Zone of skin (tissue), 1 donor: ENCODE measurements around the genes ZNF683, ARID1A and ZDHHC18.

DNA sequence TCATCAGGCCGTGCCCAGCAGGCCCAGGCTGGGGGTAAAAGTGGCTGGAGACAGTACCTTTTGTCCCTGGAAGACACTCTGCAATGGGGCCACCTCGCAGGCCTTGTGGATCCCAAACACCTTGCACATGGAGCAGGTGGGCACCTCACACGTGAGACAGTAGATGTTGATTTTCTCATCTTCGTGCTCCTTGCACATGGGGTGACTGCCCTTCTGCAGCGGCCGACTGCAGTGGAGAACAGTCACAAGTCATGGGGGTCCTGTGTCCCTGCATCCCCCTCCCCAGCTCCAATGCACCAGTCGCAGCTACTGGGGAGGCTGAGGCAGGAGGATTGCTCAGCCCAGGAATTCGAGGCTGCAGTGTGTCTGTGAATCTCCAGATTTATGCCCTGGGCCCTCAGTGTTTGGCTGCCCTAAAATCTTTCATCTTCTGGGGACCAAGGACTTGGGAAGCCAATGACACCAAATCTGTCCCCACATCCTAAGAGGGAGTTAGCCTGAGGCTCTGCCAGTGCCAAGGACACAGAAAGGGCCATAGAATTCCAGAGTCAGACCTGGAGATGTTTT is 6.2 kb downstream of the TRIM63 start:
- RRBS: no CpG with 5 or more reads among the region's 8 CpGs

GRCh38 chr1:26164215-26165094 is 4.3 kb downstream of the C1orf232 start:
- RRBS: 2% methylated on average over 49 of the region's 67 CpGs

DNA sequence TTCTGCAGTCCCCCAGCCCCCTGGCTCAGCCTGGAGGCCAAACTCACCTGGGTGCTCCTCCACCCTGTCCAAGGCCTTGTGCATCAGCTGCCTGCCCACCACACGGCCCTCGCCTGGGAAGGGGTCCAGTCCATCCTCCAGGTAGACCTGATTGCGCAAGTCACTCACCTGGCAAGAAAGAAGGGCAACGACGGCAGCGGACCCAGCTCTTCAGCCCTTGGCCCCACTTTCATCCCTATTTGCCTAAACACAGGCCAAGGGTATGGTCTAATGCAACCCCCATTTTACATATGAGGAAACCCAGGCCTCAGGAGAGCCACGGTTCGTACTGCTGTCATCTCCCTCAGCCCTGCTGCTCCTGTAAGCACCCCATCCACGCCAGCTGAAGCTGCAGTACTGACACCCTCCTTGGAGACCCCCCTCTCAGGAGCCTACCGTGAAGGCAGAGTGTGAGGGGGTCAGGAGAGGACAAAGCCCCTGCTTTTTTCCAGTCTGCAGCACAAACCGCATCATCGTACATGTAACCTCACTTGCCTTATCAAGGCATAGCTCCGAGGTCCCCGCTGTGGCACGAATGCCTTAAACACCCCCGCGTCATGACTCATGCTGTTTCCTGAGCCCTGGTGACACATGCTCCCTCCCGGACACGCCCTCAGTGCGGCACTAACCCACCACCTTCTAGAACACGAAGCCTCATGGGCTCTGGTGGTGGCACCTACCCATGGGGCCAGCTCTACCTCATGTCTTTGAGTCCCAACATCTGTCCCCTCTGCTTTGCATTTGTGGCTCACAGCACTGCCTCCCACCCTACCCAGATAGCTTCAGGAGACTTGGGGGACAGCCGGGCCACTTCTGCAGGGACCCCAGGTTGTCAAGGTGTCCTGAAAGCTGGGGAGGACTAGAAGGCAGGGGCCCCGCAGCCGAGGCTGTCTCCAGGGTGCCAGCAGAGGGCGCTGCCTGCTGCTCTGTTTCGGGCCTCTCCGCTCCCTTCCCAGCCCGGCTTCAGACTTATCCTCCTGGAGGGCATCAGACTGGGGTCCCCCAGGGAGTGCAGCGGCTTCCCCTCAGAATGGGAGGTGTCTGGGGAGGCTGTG is 4.8 kb downstream of the SH3BGRL3 start:
- RRBS: no CpG with 5 or more reads among the region's 29 CpGs

DNA sequence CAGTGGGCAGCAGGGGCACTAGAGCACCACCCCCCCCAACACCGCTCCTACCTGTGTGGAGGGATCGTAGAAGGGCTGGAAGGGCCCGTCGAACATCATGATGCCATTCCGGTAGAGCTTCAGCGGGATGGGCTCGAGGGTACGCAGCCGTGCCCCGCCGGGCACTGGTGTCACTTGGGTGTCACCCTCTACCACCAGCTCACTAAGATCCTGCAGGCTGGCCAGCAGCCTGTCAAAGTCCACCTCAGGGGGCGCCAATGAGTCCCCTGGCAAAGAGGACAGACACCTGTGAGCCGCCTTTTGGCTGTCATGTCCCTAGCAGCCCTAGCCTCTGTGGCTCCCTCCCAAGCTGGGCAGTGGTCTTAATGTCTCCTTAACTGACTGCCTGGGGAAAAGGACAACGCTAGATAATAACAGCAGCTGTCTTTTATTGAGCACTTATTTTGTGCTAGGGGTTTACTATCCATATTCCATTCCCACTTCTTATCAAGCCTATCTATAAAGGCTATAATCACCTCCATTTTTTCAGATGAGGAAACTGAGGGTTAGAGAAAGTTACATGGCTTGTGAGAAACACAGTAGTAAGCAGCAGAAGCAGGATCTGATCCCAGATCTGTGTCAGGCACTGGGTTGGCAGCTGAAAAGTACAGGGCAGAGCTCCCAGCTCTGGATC is 6.0 kb downstream of the SH3BGRL3 start:
- RRBS: 88% methylated on average over 7 of the region's 14 CpGs

GRCh38 chr1:26286883-26287869 is 7.3 kb downstream of the SH3BGRL3 start:
- RRBS: no CpG with 5 or more reads among the region's 14 CpGs

DNA sequence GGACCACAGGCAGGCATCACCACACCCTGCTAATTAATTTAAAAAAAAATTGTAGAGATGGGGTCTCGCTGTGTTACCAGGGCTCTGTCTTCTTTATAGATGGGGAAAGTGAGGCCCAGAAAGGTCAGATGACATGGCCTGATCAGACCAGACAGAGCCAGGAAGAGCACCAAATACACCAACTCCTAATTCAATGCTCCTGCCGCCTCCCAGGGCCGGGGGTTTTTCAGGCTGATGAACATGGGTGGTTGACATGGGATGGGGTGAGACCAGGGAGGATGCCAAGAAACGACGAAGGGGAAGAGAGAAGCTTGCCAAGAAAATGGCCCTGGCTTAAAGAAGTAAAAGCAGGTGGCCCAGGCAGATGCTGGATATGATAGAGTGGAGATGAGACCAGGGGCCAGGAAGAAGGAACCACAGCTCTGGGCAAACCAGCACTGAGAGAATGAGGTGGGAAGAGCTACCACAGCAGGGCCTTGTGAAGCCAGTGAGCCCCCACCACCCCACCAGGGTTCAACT is 8.2 kb downstream of the SH3BGRL3 start:
- RRBS: no CpG with 5 or more reads among the region's 5 CpGs

- RRBS: no CpG with 5 or more reads among the region's 26 CpGs
These were observed 9.5 kb downstream of the SH3BGRL3 start for GRCh38 chr1:26288985-26290214.

DNA sequence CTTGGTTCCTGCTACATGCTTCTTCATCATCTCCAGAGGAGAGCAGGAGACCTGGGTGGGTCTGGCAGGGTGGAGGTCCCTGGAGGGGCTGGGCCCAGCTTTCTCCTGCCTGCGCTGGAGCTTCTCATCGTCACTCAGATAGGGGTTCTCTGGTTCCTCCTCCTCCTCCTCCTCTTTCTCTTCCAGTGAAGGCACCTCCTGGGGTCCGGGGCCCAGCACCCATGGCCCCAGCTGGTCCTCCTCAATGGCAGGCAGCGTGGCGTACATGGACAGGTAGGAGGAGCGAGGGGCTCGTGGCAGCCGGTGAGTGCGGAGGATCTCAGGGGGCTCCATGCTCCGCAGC is 10.0 kb downstream of the CRYBG2 start:
- RRBS: 95% methylated on average over 4 of the region's 10 CpGs

DNA sequence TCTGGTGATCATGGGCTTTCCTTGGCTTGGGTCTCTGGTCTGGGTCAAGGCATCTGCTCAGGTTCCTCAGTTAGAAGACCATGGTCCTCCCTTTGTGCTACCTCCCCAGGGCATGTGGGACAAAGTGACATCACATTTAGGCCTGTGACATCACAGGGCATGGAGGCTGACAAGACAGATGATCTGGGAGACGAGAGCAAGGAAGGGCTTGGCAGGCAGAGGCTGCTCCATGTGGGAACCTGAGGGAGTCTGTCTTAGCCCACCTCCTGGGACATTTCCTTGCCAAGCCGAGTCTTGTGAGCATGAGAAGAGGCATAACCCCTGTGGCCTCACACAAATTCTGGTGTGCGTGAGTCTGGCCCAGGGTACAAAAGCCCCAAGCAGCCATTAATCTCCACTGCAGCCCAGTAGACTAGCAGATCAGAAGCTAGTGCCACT is at the start of gene ZNF683:
Gene ZNF683 (minus strand): TSS at position 82 of the 438 bp plus-strand sequence.
- RRBS: no CpG with 5 or more reads among the region's 3 CpGs

GRCh38 chr1:26537741-26538549 is 8.4 kb downstream of the RPS6KA1 start:
- RRBS: no CpG with 5 or more reads among the region's 8 CpGs

DNA sequence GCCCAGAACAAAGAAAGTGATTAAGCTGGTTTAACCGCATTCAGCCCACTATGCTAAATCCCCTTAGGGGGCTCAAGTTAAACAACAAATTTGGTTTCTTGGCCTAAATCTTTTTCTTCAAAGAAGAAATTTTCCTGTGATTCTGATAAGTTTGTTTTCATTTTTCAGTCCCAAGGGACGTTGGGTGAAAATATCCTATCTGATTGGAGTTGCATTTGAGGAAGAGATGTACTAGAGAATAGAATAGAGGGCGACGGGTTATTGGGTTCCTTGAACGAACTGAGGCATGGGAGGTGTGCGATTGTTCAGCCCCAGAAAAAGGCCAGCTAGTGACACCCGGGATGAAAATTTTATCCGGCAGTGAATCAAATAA is 76.5 kb upstream of the ARID1A start:
- RRBS: no CpG with 5 or more reads among the region's 8 CpGs

- RRBS: no CpG with 5 or more reads among the region's 11 CpGs
These were observed 885 bp upstream of the ARID1A start for GRCh38 chr1:26694914-26695345.

GRCh38 chr1:26695843-26696602 is at the start of gene ARID1A:
Gene ARID1A (plus strand): TSS chr1:26696015.
- RRBS: 1% methylated on average over 42 of the region's 92 CpGs

GRCh38 chr1:26716279-26716681 is 20.5 kb downstream of the ARID1A start:
- RRBS: no CpG with 5 or more reads among the region's 1 CpG

DNA sequence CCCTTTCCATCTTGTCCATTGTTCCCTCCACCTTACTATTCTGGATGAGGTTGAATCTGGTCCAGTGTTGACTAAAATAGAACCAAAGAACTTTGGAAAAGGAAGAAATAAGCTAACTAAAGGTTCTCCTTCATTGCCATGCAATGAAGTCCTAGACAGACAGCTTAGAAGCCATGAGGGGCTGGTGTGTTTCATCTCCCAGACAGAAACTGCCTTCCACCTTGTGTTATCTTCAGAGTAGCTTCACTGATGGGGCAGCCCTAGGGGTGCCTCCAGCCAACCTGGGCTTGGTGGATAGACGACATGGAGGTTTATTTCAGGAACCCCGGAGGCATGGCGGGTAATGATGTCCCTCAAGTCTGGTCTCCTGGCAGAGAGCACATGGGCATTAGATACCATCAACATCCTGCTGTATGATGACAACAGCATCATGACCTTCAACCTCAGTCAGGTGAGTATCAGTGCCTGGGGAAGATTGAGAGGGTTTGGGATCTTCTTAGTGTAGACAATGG is 12.4 kb upstream of the PIGV start:
- RRBS: no CpG with 5 or more reads among the region's 3 CpGs

DNA sequence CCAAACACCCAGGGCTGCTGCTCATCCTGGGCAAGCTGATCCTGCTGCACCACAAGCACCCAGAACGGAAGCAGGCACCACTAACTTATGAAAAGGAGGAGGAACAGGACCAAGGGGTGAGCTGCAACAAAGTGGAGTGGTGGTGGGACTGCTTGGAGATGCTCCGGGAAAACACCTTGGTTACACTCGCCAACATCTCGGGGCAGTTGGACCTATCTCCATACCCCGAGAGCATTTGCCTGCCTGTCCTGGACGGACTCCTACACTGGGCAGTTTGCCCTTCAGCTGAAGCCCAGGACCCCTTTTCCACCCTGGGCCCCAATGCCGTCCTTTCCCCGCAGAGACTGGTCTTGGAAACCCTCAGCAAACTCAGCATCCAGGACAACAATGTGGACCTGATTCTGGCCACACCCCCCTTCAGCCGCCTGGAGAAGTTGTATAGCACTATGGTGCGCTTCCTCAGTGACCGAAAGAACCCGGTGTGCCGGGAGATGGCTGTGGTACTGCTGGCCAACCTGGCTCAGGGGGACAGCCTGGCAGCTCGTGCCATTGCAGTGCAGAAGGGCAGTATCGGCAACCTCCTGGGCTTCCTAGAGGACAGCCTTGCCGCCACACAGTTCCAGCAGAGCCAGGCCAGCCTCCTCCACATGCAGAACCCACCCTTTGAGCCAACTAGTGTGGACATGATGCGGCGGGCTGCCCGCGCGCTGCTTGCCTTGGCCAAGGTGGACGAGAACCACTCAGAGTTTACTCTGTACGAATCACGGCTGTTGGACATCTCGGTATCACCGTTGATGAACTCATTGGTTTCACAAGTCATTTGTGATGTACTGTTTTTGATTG is 7.6 kb upstream of the PIGV start:
- RRBS: no CpG with 5 or more reads among the region's 26 CpGs

GRCh38 chr1:26780746-26781320 is 6.9 kb upstream of the PIGV start:
- RRBS: no CpG with 5 or more reads among the region's 6 CpGs

DNA sequence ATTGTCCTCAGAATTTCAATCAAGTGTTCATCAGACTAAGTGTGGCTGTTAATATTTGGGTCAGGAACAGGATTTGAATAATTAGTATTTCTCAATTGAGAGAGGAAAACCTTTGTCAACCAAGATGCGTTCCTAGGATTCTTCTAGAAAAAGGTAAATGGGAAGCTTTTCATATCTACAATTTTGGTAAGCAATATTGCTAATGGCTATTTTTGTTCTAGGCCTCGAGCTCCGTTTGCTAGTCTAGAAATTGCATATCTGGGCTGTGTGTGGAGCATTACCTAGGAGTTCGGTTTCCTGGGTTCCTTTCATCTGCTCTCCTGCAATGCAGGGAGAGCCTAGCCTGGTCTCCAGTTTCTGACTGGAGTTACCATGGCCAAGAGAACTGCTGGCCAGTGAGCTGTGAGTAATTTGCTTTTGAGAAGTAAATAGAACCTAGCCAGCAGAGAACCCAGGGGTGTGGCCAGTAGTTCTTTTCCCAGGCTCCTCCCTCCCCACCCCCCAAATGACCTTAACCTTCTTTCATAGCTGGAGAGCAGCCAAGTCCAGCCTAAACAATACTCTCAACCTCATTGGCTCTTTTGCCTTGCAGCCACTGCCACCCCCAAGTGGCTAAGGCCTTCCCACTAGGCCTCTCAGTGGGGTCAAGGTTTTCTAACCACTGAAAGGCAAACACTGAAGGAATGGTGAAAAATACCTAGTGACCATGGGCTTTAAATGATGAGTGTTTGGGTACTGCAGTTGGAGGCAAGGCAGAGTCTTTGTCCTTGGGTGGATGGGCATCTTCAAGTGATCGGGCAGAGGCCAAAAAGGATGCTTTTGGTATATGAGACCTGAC is 3.8 kb upstream of the PIGV start:
- RRBS: no CpG with 5 or more reads among the region's 5 CpGs

DNA sequence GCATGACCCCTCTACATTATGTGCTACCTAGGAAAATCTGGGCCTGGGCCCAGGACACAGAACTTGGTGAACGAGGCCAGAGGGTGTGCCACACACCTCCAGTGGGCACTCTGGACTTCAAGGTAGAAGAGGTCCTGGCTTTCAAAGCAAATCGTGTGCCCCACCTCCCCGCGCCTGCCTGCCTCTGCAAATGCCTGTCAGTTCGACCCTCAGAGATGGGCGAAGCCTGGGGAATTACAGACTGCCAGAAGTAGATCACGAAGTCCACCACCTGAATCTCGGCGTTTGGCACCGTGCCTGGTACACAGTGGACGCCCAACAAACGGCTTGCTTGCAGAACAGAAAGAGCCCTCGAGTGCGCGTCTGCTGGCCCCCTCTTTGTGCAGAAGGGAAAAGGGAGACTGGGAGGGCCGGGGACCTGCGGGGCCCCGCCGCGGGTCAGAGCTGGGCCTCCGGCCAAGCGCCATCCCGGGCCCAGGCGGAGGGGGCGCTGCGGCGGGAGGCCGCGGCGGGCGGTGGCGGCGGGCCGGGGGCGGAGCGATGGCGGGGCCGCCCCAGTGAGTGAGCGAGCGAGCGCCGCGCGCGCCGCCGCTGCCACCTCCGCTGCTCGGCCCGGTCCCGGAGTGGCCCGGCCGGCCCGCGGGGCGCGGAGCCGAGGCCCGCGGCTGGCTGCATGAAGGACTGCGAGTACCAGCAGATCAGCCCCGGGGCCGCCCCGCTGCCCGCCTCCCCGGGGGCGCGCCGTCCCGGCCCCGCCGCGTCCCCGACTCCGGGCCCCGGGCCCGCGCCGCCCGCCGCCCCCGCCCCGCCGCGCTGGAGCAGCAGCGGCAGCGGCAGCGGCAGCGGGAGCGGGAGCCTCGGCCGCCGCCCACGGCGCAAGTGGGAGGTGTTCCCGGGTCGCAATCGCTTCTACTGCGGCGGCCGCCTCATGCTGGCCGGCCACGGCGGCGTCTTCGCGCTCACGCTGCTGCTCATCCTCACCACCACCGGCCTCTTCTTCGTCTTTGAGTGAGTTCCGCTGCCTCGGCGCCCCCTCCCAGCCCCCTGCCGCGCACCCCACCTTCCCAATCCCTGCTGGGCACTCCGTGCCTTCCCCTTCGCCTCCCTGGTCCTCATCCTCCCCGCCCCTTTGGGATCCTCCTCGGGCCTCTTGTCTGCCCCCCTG is at the start of gene ZDHHC18:
Gene ZDHHC18 (plus strand): TSS at position 557 of the 1,165 bp plus-strand sequence.
- RRBS: 1% methylated on average over 60 of the region's 119 CpGs